ENCODE measurements around a stretch of chr16.

GRCh38 chr16:2514990-2515147, 1.1 kb downstream of the ATP6V0C start:
- RAMPAGE, long total RNA, result no peak

DNA sequence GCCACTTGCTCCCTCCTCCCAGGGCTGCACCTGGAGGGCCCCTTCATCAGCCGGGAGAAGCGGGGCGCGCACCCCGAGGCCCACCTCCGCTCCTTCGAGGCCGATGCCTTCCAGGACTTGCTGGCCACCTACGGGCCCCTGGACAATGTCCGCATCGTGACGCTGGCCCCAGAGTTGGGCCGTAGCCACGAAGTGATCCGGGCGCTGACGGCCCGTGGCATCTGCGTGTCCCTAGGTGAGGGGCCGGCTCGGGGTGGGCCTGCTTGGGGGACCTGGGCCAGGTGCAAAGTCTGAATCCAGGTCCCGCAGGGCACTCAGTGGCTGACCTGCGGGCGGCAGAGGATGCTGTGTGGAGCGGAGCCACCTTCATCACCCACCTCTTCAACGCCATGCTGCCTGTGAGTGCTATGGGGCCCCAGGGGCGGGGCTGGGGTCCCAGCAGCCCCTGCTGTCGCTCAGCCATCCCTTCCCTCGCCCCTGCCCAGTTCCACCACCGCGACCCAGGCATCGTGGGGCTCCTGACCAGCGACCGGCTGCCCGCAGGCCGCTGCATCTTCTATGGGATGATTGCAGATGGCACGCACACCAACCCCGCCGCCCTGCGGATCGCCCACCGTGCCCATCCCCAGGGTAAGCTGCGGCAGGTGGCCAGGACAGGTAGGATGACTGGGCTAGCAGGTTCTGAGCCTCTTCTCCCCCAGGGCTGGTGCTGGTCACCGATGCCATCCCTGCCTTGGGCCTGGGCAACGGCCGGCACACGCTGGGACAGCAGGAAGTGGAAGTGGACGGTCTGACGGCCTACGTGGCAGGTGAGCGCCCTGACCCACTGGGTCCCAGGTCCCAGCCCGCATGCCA, 3.2 kb downstream of the CEMP1 start:
- RAMPAGE, long total RNA, result no peak
- RRBS, result 97% methylated on average over 6 of the region's 52 CpGs

DNA sequence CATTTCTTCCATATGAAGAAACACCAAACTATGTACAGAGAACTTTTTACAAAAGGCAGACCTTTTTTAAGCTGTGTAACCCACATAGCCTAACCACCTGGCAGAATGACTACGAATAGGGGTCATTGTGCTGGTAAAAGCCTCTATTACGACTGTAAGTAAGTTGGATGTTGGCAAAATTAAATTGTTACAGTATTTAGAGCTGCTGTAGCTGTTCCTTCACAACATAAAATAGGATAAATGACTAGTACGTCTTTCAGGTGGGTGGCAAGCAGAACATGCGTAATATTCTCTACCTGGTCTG, 64.6 kb downstream of the PDPK1 start:
- RAMPAGE, long total RNA, result no peak
- RRBS, result no CpG with 5 or more reads among the region's 4 CpGs

- RAMPAGE, long total RNA, result no peak
- RRBS, result no CpG with 5 or more reads among the region's 24 CpGs
Observed at GRCh38 chr16:2663960-2664977, 18.1 kb upstream of the KCTD5 start.

GRCh38 chr16:2668171-2668445, 14.2 kb upstream of the KCTD5 start:
- RAMPAGE, long total RNA, result no peak
- RRBS, result no CpG with 5 or more reads among the region's 6 CpGs

- RAMPAGE, long total RNA, result no peak
- RRBS, result 81% methylated on average over 2 of the region's 53 CpGs
Observed at GRCh38 chr16:2707251-2708322, 12.4 kb downstream of the PRSS27 start.

GRCh38 chr16:2766025-2766344, 11.1 kb downstream of the ELOB start:
- RAMPAGE, long total RNA, result no peak
- RRBS, result 98% methylated on average over 8 of the region's 27 CpGs

- RAMPAGE, long total RNA, result no peak
- RRBS, result no CpG with 5 or more reads among the region's 36 CpGs
Observed at GRCh38 chr16:2769391-2770415, 7.4 kb downstream of the ELOB start.

- RAMPAGE, long total RNA, result no peak
- RRBS, result 3% methylated on average over 4 of the region's 43 CpGs
Observed at GRCh38 chr16:2881765-2882475, 1.1 kb upstream of the FLYWCH2 start.

- RAMPAGE, long total RNA, result no peak
- RRBS, result 46% methylated on average over 4 of the region's 21 CpGs
Observed at GRCh38 chr16:2953608-2954295, 10.3 kb upstream of the KREMEN2 start.

- RAMPAGE, long total RNA, result no peak
- RRBS, result no CpG with 5 or more reads among the region's 21 CpGs
Observed at GRCh38 chr16:2955010-2955534, 9.0 kb upstream of the KREMEN2 start.

- RAMPAGE, long total RNA, result no peak
- RRBS, result 6% methylated on average over 7 of the region's 69 CpGs
Observed at GRCh38 chr16:2964589-2965594, 817 bp downstream of the KREMEN2 start.

DNA sequence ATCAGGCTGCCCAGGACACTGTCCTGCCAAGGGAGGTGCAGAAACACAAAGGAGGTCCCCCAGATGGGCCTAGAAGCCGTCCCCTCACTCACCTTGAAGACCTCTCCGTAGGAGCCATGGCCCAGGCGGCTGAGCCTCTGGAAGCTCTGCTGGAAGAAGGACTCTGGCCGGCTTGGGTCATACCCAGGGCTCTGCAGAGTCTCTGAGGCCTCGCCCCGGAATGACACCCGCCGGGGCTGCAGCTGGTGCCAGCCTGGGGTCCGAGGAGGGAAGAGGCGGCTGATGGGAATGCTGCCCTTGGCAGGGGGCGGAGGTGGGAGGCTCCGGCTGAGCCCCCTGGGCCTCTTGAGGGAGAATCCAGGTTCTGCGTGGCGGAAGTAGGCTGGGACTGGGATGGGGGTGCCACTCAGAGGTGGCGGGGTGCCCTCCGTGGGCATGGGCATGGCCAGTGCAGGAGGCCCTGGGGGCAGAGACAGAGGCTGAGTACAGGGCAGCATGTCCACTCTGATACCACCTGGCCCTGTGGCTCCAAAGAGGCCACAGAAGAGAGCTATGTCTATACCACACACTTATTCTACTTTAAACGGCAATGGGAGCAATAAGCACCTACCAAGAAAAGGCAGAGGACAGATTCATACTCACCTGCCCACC, 3.5 kb downstream of the PKMYT1 start:
- RAMPAGE, long total RNA, result no peak
- RRBS, result 92% methylated on average over 7 of the region's 17 CpGs

DNA sequence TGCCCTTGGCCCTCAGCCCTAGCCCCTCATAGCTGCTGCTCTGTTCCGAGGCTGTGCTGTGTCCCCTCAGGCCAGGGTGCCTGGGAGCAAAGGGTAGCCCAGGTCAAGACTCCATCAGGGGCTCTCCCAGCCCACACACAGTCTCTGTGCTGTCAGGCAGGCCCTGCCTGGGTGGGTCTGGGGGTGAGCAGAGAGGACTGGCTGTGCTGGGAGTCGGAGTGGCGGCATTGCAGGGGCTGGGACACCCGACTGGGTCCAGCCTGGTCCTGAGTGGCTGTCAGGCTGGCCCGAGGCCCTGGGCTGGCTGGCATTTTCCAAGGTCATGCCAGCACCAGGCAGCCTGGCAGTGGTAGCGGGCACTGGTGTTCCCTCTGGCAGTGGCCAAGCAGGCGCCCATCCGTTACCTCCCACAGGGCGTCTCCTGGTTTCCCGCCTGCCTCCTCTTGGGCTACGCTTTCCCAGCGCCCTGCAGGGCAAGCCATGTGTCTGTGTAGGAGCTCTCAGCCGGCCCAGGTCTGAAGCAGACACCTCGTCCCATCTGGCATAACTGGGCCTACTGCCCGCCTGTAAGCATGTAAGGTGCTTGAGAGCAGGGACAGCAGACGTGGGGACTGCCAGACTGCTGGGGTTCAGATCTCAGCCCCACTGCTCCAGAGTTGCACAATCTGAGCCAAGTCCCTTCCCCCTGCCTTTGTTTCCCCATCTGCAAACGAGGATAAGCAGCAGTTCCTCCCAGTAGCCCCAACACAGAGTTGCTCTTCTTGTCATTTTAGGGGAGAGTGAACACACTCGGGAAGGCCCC, 5.7 kb upstream of the PKMYT1 start:
- RAMPAGE, long total RNA, result no peak
- RRBS, result no CpG with 5 or more reads among the region's 18 CpGs

GRCh38 chr16:3123889-3125055, 10.6 kb upstream of the ZNF213 start:
- RAMPAGE, long total RNA, result no peak
- RRBS, result 1% methylated on average over 22 of the region's 83 CpGs

- RAMPAGE, long total RNA, result no peak
- RRBS, result 1% methylated on average over 6 of the region's 27 CpGs
Observed at GRCh38 chr16:3158096-3158534, 23.3 kb downstream of the ZNF213 start.

GRCh38 chr16:3171383-3172660, 37.0 kb downstream of the ZNF213 start:
- RAMPAGE, long total RNA, result no peak
- RRBS, result 1% methylated on average over 6 of the region's 63 CpGs

DNA sequence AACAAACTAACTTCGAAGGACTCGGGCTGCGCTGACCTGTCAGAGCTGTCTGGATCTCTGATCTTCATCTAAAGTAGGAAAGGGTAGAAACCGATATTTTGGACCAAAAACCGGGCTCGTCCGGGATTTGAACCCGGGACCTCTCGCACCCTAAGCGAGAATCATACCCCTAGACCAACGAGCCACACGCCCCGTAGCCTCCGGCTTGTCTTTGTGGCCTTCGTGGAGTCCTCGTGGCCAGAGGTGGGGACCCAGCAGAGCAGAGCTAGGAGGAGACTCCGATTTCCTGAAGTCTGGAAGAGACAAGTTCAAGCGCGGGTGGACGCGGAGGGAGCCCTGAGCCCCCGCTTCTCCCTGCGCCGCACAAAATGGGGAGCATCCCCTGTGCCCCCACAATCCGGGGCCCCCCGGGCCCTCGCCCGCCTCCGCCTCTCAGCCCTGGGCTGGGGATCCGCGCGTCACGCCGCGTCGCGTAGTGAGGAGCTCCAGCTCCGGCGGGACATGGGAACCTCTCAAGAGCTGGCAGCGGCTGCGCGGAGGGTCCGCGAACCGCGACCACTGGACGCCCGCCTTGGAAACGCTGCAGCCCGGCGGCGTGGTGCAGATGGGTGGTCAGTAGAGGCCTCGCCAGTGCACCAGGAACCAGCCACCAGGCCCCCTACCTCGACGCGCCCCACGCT, 47.8 kb downstream of the ZNF213 start:
- RAMPAGE, long total RNA, result no peak
- RRBS, result 1% methylated on average over 20 of the region's 57 CpGs

DNA sequence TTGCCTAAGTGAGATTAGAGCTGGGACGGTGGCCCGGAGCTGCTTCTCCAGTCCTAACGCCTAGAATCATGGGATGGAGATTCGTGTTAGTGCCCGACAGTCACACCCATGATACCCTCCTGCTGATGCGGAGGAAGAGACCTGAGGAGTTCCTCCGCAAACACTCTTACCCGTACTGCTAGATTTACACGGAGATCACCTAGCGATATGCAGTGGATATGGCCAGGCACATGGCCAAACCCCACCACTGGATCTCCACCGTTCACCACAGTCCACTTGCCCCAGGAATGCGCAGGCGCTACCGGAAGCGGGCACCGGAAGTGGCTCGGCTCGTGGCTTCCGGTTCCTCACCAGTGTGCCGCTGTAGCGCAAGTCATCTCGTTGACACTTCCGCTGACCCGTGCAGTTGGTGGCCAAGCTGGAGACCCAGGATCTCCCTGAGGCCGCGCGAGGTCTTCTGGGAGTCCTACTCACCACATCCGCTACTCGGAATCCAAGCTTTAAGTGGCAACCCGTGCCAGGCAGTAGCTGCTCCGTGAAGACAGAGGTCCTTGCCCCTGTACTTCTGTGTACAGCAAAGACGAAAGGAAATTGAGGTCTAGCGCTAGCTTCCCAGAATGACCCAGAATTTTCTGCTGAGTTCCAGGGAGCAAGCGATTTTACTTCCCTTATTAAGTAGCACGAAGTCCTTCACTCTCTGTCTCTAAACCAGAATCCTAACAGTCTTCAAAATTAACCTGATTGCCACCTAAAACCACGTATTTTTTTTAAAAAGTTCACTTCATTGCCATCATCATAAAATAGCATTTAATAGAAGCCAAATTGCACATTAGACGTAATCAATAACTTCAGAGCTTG, 11.4 kb downstream of the ZNF597 start:
- RAMPAGE, long total RNA, result no peak
- RRBS, result no CpG with 5 or more reads among the region's 37 CpGs

GRCh38 chr16:3443944-3444591, 588 bp downstream of the NAA60 start:
- RAMPAGE, long total RNA, result no peak
- RRBS, result no CpG with 5 or more reads among the region's 16 CpGs